Zone of skin (tissue), 1 donor: Measurements from ENCODE around the genes RAB19, MKRN1 and DENND11.

DNA sequence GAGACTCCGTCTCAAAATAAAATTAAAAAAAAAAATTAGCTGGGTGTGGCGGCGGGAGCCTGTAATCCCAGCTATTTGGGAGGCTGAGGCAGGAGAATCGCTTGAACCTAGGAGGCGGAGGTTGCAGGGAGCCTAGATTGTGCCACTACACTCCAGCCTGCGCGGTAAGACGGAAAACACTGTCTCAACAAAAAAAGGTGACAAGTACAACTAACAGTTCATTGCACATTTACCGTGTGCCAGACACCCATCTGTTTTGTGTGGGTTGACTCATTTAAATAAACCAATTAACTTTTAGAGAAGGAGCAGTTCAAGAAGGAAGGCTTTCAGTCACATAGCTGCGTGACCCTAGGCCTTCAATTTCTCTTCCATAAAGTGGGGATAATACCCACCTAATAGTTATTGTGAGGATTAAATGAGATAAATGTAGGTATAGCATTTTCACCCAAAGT, 52.2 kb upstream of the KDM7A start:
- RRBS = no CpG with 5 or more reads among the region's 10 CpGs

DNA sequence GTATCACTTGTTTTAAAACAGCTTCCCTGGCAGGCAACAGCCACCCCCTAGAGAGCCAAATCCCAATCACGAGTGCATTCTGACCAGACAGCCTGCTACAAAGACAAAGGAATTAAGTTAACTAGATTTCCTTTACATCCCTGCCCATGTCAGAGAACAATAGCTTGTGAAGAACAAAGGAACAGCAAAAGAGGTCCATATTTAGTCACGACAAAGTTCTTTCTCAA, 48.8 kb downstream of the SLC37A3 start:
- RRBS = no CpG with 5 or more reads among the region's 2 CpGs

DNA sequence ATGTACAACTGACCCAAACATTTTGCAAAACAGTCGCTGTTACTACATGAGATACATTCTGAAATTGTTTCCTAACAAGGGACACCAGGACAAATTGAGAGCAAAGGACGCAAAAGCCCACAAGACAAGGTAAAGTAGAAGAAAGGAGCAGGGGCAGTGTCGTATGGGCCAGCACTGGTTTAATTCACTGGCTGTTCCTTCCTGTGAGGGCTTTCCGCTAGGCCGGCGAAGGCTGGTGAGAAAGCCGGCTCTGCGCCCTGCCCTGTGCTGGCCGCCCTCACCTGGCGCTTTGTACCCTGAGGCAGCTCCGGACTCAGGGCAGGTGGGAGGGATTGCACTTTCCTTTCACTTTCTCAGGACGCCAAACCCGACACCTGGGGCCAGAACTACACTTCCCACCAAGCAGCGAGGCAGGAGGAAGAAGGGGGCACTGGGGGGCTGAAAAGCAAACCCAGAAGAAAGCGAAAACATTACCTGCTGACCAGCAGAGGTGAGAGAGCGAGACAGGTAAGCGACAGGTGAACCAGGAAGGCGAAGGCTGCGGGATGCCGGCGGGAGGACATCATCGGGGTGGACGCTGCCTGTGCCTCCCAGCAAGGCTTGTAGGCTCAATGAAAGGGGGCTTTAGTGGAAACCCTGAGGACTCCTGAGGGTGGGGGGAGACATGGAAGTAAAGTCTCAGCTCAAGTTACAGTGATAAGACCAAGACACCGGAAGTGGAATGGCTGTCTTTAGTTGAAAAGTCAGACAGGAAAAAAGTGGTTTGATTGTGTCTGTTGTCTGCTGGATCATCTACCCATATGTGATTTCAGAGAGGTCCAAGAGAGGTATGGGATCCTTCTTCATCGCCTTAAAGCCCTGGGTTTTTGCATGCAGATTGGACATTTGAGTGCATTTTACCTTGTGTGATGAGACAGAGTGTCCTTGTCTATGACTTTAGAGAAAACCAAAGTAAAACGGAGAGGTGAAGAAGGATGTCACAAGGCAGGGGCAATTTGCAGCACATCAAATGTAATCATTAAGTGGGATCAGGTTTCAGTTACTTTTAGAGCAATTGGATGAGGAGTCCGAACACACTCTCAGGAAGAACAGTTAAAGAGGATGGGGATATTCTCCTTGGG, at the start of gene RAB19:
TSS of gene RAB19 (plus strand) at position 348 of the 1,121 bp plus-strand sequence.
- RRBS = 8% methylated on average over 5 of the region's 27 CpGs

DNA sequence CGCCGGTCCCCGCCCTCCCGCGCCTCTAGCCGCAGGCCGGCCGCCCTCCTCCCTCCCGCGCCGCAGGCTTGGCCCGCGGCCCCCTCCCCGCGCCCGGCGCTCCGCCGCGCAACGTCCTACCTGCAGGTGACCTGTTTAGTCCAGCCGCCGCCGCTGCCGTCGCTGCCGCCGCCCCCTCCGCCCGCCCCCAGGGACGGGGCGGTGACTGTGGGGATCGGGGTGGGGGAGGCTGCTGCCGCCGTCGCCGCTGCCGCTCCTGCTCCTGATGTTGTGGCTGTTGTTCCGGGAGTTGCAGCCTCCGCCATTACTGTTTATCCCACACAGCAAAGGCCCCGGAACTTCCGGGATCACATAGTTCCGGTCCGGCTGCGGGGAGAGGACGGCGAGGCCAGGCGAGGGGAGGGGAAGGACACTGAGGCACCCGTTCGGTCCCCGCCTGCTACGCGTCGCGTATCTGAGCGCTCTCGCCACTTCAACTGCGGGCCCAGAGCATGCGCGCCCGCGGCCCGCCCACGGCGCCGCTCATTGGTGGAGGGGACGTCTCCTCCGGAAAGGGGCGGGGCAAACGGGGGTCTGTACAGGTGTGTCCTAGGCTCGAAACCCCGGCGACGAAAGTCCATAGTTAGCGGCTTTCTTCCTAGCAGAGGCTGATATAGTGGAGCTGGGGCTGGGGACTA, at the start of gene MKRN1:
TSS of gene MKRN1 (minus strand) at position 466 of the 677 bp plus-strand sequence.
- RRBS = 2% methylated on average over 17 of the region's 75 CpGs

- RRBS = 96% methylated on average over 2 of the region's 6 CpGs
Measured at GRCh38 chr7:140623932-140624397, 16.6 kb downstream of the DENND2A start.

- RRBS = no CpG with 5 or more reads among the region's 6 CpGs
Measured at GRCh38 chr7:140646919-140647454, 6.4 kb upstream of the DENND2A start.

DNA sequence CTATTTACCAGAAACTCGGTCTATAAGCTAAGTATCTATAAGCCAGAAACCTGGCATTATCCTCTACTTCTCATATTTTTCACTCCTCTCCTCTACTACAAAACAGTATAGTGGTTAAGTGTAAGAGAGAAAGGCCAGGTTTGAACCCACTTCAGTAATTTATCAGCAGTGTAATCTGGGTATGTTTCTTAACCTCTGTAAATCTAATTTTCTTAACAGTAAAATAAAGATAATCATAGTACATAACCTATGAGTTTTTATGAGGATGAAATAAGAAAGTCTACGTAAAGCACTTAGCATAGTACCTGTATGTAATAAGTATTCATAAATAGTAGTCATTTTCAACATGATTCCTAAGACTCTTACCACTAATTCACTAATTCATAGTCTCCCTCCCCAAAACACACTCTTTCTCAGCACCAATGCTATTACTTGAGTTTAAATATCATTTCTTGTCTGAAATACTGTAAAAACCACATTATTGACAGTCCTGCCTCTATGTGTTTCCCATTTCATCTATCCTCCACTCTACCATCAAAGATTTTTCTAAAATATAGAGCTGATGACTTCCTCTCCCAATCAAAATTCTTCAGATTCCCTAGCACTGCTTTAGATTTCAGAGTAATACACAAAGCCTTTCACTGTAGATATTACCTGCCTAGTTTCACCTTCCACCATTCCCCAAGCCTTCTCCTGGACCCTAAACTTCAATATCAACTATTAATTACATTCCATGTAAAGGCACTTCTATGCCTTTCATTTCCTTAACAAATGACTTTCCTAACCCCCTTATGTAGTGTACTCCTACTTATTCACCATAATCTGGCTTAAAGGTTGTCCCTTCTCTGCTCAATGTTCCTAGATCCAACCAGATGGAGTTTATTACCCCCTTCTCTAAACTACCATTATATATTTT, 95.5 kb downstream of the NDUFB2 start:
- RRBS = no CpG with 5 or more reads among the region's 2 CpGs

DNA sequence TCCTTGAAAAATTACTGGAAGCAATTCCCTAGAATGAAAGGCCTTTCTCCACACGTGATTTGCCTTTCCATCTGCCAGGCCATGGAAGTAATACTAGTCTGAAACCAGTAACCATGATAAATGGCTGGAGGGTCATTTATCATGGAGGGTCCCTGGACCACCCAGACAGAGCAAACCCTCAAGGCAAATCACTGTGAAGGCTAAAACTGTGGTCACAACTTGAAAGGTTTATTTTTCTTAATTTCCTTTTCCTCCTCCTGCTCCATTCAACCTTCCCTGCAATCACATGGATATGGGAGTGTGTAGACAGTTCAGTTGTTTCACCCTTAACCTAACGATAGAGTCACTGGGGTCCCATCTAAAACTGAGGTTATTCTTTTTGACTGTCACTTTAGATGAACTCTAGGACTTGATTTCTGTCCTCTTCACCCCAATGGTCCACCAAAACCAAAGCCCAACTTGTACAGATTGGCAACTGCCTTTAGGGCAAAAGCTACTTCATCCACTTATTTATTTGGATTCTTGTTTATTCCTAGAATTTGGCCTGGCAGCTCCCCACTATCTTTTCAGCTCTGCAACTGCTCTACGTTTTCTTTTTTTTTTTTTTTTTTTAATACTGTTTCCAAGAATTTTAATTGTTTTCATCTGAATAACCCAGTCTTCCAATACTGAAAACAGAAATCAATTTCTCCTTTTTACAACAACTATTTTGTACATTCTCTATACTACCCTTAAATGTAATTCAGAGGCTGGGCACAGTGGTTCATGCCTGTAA, 16.1 kb downstream of the BRAF start:
- RRBS = no CpG with 5 or more reads among the region's 3 CpGs

DNA sequence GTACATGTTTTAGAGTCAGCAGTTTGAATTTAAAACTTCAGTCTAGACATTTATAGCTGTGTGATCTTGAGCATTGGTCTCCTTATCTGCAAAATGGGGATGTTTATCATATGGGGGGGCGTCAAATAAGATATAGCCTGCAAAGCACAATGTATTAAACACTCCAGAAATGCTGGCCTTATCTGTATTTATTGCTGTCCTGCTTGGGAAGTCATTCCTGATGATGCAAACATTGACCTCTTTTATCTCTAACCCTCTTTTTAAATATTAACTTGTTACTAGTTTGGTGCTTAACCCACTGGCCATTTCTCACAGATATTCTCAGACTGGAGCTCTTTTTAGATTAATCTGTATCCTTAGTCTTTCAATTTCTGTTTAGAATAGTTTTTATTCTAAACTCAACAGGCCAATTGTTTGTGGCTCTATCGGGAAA, 13.2 kb downstream of the MRPS33 start:
- RRBS = no CpG with 5 or more reads among the region's 2 CpGs

DNA sequence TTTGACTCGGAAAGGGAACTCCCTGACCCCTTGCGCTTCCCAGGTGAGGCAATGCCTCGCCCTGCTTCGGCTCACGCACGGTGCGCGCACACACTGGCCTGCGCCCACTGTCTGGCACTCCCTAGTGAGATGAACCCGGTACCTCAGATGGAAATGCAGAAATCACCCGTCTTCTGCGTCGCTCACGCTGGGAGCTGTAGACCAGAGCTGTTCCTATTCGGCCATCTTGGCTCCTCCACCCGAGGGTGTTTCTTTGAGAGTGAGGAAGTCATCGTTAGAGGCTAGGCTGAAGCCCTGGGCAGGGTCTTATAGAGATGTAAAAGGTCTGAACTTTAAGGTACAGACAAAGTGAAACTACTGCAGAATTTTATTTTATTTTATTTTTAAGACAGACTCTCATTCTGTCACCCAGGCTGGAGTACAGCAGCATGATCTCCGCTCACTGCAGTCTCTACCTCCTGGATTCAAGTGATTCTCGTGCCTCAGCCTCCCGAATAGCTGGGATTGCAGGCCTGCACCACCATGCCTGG, 6.0 kb upstream of the TMEM178B start:
- RRBS = no CpG with 5 or more reads among the region's 20 CpGs

GRCh38 chr7:141072955-141073799, 687 bp upstream of the TMEM178B start:
- RRBS = 2% methylated on average over 23 of the region's 86 CpGs

DNA sequence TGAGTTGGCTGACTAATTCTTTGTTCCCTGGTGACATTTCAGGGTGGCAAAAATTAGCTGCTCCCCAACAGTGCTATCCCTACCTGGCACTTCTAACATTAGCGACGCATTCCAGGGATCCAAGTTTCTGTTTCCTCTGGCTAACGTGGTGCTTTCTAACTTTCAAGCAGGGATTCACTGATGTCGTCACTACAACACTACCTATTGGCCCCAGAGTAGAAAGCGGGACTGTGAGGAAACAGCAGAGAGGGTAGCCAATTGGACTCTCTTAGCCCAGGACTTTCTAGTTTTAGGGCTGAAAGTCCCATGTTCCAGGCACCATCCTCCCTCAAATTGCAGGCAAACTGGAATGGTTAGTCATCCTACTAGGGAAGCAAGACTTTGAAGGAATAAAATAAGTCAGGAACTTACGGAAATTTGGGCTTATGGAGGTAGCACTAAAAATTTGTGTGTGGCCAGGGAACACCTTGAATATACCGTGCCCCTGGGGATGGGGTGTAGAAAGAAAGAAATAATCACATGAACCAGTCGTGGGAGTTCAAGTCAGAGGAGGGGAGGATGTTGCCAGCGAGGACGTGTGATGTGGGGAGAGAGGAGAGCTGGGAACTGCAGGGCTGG, 89.2 kb upstream of the AGK start:
- RRBS = no CpG with 5 or more reads among the region's 10 CpGs

DNA sequence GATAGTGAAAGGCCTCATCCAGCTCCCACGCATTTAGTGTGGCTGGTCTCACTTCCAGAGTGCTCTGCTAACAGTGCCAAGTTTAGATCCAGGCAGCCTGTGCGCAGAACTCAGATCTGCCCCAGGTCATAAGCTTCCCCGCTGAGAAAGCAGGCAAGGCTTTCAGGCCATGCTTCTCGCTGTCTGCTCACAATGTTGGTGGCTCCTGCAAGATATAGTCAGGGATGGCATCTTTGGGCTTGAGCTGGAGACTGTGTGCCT, 11.4 kb downstream of the AGK start:
- RRBS = no CpG with 5 or more reads among the region's 4 CpGs

DNA sequence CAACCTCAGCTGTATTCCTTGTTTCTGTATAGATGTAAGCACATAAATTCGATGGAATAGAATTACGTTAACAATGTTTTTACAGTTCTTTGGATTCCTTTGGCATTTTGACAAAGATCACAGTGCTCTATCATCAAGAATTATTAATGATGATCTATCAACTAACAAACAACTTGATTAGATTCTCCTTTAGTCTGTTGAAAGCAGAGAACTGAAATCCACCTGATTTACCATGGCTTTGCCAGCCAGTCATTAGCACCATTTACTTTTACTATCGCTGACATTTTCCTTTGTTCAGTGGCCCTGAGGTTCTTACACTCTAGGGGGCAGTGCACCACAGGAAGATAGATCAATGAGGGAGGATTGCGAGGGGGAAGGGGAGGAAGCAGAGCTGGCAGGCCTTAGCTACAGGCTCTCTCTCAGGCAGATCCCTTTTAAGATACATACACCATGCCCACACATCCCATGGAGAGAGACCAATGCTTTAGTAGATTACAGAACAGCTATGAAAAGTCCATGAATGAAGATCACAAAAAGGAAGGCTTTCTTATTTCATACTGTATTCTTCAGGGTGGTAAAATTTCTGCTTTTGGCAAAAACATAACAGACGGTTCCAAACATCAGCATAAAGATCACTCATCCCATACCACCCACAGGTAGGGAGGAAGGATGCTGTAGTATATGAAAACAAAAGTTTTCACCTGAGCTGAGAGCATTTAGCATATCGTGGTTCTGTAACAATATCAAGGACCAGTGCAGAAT, 47.5 kb downstream of the DENND11 start:
- RRBS = no CpG with 5 or more reads among the region's 6 CpGs

- RRBS = 8% methylated on average over 2 of the region's 19 CpGs
Measured at GRCh38 chr7:141701144-141701445, 871 bp downstream of the DENND11 start.

GRCh38 chr7:141702015-141702769, at the start of gene DENND11:
Gene DENND11, minus strand, starts transcription at chr7:141702166.
- RRBS = under 1% methylated on average over 22 of the region's 70 CpGs

DNA sequence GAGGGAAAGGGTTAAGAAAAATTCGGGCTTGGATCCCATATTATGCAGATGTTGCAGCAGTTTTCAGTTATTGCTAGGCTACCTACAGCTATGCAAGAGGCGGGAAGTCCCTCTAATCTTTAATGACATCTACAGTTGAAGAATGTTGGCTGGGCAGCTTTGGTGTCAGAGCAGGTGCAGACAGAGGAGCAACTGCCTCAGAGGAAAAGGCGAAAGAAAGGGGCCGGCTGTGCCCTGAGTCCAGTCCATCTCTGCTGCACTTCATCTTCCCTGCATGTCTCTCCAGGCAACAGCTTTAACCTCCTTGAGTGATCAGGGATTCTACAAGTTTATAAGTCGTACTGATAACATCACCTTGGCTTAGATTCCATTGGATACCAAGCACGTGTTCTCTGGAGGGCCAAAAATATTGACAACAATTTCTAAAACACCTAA, 201.9 kb upstream of the PRSS58 start:
- RRBS = no CpG with 5 or more reads among the region's 6 CpGs

- RRBS = no CpG with 5 or more reads among the region's 4 CpGs
Measured at GRCh38 chr7:142463551-142463904, 205.7 kb upstream of the PRSS58 start.

DNA sequence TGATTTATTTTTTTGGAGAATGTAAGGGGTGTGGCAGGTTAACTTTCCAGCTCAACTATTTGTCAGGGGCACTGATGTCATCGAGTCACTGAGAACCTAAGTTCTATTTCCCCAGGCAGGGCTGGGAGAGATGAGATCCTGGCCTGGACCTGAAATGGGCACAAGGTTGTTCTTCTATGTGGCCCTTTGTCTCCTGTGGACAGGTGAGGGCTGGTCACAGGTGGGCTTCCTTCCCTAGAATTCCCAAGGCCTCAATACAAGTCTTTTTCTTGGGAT, 205.3 kb upstream of the PRSS1 start:
- RRBS = no CpG with 5 or more reads among the region's 1 CpG

DNA sequence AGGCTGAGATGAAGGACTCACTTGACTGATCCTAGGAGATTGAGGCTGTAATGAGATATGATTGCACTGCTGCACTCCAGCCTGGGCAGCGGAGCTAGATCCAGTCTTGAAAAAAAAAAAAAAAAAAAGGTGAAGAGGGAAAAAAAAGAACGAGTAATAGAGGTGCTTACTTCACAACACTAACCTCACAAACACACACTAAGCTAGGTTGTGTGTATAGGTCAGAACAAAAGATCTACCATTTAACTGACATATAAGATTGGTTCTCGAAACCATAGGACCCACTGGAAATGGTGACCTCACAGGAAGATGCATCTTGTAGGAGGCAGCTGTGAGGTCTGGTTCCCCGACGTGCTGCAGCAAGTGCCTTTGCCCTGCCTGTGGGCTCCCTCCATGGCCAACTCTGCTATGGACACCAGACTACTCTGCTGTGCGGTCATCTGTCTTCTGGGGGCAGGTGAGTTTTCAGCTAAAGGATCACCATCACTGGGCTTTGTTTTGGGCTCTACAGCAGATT, 133.8 kb upstream of the PRSS1 start:
- RRBS = no CpG with 5 or more reads among the region's 6 CpGs